NCI-H460 (cell line): ENCODE measurements around the genes CFAP107 and PRAMEF12.

RAMPAGE:
- cytosol, long total RNA, result no peak
- long total RNA, result no peak
- nucleus, long total RNA, result no peak
Measured at GRCh38 chr1:12746047-12746459, at the start of gene CFAP107. Gene CFAP107, plus strand, starts transcription at chr1:12746200.

DNA sequence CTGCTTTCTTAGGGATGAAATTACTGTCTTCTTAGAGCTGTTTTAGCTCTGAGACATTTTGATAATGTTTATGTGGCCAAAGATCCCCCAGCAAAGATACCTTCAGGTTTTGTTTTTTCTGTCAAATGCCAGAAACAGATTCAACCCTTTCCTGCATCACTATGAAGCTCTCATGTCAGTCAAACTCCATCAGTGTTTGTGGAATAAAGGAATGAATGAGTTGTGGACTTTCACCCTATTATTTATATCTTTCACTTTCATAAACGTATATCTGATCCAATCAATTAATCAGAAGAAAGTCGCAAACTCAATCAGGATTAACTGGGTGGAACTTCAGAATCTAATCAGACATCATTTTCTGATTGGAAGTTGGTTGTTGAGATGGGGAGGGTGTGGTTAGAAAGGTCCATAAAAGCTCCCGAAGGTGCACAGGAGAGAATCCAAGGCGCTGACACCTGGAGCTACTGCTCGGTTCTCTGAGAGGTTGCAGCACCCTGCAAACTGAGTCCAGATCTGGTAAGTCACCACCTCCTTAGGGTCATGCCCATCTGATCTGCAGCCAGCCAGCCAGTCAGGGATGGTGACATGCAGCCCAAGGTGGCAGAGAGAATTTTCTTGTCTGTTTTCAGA, at the start of gene PRAMEF12:
TSS of gene PRAMEF12 (plus strand) at position 438 of the 630 bp plus-strand sequence.
RAMPAGE:
- cytosol, long total RNA, result no peak
- long total RNA, result no peak
- nucleus, long total RNA, result no peak

DNA sequence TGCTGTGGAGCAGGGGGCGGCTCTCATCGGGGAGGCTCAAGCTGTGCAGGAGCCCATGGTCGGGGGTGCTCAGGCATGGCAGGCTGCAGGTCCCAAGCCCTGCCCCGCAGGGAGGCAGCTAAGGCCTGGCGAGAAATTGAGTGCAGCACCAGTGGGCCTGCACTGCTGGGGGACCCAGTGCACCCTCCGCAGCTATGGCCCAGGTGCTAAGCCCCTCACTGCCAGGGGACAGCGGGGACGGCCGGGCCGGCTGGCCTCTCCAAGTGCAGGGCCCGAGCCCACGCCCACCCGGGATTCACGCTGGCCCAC, 23.6 kb downstream of the PRAMEF20 start:
RAMPAGE:
- cytosol, long total RNA, result no peak
- long total RNA, result no peak
- nucleus, long total RNA, result no peak

DNA sequence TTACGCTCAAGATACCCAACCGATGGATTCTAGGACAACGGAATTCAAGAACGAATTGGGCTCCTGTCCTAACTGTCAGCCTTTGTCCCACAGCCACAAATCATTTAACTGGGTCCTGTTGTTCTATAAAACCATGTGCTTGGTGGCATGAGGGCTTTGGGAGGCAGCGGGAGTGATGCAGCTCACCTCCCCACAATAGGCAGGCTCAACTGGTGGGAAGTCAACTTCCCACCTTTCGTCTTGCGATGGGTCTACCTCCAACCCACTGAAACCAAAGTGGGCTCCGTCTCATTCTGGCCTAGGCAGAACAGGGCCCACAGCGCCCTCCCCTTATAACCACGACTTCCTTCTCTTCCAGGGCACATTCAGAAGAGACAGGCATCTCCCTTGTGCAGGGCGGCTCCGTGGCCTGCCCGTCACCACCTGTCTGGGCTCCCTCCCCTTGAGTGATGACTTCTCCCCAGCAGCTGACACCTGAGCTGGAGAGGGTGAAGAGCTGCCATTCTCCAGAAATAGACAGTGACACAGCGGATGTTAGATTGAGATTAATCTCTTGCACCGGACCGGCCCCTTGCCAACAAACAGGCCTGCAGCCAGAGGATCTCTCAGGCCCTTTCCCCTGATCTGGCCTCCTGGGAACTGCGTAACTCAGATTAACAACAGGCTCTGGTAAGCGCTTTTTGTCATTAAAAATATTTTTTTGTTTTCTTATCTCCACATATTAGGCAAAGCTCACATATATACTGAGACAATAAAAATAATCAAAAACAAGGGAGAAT, 26.4 kb downstream of the LRRC38 start:
RAMPAGE:
- cytosol, long total RNA, result no peak
- long total RNA, result no peak
- nucleus, long total RNA, result no peak

GRCh38 chr1:13585250-13585819, 1.7 kb downstream of the PDPN start:
RAMPAGE:
- cytosol, long total RNA, result no peak
- long total RNA, result no peak
- nucleus, long total RNA, result no peak

RAMPAGE:
- cytosol, long total RNA, result no peak
- long total RNA, result no peak
- nucleus, long total RNA, result no peak
Measured at GRCh38 chr1:13593483-13594295, 10.1 kb downstream of the PDPN start.

GRCh38 chr1:13687347-13687867, 12.6 kb upstream of the PRDM2 start:
RAMPAGE:
- cytosol, long total RNA, result no peak
- long total RNA, result no peak
- nucleus, long total RNA, result no peak

RAMPAGE:
- cytosol, long total RNA, result no peak
- long total RNA, result no peak
- nucleus, long total RNA, result no peak
Measured at GRCh38 chr1:13732888-13733703, 33.1 kb downstream of the PRDM2 start.

DNA sequence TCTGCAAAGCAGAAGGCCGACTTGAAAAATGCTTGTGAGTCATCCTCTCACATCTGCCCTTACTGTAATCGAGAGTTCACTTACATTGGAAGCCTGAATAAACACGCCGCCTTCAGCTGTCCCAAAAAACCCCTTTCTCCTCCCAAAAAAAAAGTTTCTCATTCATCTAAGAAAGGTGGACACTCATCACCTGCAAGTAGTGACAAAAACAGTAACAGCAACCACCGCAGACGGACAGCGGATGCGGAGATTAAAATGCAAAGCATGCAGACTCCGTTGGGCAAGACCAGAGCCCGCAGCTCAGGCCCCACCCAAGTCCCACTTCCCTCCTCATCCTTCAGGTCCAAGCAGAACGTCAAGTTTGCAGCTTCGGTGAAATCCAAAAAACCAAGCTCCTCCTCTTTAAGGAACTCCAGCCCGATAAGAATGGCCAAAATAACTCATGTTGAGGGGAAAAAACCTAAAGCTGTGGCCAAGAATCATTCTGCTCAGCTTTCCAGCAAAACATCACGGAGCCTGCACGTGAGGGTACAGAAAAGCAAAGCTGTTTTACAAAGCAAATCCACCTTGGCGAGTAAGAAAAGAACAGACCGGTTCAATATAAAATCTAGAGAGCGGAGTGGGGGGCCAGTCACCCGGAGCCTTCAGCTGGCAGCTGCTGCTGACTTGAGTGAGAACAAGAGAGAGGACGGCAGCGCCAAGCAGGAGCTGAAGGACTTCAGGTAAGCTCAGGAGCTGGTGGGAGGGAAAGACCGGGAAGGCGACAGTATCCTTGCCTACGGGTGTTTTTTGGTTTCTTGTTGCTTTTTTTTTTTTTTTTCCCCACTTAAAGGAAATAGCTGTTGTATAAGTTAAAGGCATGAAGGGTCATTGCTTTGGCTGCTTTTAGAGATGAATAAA, 82.4 kb downstream of the PRDM2 start:
RAMPAGE:
- cytosol, long total RNA, result no peak
- long total RNA, result no peak
- nucleus, long total RNA, result no peak

GRCh38 chr1:14300955-14301804, 297.3 kb upstream of the KAZN start:
RAMPAGE:
- cytosol, long total RNA, result no peak
- long total RNA, result no peak
- nucleus, long total RNA, result no peak

DNA sequence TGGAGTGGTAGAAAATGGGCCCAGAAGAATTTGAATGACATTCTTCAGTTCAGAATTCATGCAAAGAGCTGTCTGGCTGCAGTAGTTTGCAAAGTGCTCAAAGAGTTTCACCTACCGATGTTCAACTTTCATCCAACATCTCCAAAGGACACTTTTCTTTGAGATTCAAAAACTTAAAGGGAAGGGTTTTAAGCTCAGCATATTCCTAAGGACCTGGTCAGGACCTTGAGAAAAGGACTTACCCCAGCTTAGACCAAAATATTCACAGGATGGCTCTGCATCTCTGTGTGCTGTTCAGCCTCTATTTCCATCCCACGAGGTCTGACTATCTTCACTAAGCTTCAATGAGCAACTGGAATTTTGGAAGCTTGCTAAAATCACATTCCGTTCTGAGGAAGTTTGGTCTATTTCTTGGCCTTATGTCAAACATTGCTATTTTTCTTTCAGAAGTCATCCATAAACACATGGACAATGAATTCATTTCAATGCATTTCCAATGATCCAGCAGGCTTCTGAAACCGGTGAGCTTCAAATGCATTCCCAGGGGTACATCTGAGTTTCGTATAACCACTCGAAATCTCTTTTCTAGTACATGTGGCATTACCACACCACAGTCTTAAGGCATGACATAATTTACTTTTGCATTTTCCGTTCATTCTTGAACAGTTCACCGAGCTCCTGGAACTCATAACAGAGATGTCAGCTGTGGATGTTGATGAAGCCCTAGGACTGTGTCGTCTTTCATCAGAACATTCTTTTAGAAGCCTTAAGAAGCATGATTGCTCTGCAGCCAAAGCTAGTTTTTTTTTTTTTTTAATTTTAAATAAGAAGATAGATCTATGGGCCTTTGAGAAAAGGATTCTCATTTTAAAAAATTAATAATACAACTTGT, 294.1 kb upstream of the KAZN start:
RAMPAGE:
- cytosol, long total RNA, result no peak
- long total RNA, result no peak
- nucleus, long total RNA, result no peak

GRCh38 chr1:14522080-14522279, 76.5 kb upstream of the KAZN start:
RAMPAGE:
- cytosol, long total RNA, result no peak
- long total RNA, result no peak
- nucleus, long total RNA, result no peak

DNA sequence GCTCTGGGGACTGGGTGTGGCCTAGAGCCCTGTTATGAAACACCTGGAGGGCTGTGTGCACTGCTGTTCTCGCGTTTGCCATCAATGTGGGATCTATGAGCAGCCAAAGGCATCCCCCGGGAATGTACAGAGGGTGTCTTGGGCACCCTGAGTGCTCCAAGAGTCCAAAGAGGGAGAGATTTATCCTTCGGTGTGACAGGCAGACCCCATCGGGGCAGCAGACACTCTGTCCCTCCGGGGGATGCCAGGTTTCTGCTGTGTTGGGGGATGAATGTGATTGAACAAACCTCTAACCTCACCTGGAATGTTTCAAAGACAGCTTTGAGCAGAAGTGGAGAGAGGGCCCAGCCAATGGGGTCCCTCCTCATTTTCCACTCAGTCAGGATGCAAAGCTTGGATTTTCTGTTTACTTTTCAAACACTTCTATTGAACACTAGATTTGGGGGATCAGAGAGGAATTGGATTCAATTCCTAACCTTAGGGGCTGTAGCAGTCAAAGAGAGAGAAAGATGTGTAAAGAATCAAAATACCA, 264.7 kb downstream of the KAZN start:
RAMPAGE:
- cytosol, long total RNA, result no peak
- long total RNA, result no peak
- nucleus, long total RNA, result no peak

DNA sequence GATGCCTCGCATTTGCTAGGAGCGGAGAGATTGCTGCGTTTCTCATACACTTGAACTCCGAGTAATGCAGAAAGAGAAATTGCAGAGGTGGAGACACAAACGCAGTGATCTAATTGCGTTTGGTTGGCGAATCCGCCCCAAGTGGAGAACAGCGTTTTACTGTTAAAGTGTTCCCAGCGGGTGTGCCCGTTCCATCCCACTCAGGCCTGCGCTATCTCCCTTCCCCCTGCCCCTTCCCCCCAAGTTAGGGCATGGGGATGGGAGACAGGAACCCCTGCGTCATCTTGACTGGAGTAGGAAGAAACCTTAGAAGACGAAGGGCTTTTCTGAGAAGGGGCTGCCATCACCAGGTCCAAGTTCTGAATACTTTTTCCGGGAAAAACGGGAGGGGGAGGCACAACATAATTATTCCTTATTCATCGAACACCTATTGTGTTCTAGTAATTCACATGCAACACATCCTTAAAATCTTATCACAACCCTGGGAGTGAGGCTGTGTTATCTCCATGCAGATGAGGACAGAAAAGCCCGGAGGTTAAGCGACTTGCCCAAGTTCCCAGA, 228.5 kb upstream of the TMEM51 start:
RAMPAGE:
- cytosol, long total RNA, result no peak
- long total RNA, result no peak
- nucleus, long total RNA, result no peak

DNA sequence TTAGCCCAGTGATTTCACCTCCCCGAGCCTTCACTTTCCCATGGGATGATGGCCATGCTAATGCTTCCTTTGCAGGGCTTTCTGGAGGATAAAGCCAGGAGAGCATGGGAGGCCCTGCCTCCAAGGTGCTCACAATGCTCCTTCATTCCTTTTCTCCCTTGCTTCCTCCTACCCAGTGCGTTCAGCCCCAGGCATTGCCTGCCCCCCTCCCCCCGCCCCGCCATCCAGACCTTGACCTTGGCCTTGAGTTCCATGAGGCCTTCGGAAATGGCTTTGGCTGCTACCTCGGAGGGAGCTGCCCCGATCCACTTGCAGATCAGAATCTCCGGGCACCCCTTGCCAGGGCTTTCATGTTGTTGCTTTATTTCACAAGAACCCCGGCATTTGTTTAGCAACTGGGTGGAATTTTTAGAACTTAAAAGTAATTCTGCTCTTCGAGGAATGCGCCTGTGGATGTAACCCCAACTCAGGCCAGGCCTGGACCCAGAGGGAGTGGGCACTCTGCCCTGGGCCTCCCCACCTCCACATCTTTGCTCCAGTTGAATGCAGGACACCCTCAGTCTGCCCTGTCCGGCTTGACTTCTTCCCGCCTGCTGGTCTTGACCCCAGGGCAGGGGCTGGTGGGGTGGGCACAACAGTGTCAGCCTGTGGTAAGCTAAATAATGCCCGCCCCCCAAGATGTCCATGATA, 154.1 kb upstream of the TMEM51 start:
RAMPAGE:
- cytosol, long total RNA, result no peak
- long total RNA, result no peak
- nucleus, long total RNA, result no peak

RAMPAGE:
- cytosol, long total RNA, result no peak
- long total RNA, result no peak
- nucleus, long total RNA, result no peak
Measured at GRCh38 chr1:15007394-15008348, 145.9 kb upstream of the TMEM51 start.

GRCh38 chr1:15197636-15198403, 44.3 kb downstream of the TMEM51 start:
RAMPAGE:
- cytosol, long total RNA, result no peak
- long total RNA, result no peak
- nucleus, long total RNA, result no peak

RAMPAGE:
- cytosol, long total RNA, result no peak
- long total RNA, result no peak
- nucleus, long total RNA, result no peak
Measured at GRCh38 chr1:15213278-15213784, 33.7 kb upstream of the FHAD1 start.

DNA sequence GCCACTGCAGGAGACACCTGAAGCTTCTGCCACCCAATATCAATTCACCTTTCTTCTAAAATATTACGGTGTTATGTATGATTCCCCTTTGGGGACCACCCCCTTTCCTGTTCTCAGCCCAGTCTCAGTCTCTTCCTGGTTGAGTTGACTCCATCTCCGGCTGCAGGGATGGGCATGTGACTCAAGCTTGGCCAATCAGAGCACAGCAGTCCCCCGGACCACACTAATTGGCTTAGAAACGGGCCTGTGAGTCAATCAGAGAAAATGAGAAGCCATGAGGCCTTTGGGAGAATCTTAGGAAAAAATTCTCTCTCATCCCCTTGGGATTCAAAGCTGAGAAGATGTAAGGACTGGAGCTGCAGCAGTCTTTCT, 10.8 kb upstream of the FHAD1 start:
RAMPAGE:
- cytosol, long total RNA, result no peak
- long total RNA, result no peak
- nucleus, long total RNA, result no peak

RAMPAGE:
- cytosol, long total RNA, result no peak
- long total RNA, result no peak
- nucleus, long total RNA, result no peak
Measured at GRCh38 chr1:15279603-15279908, 32.5 kb downstream of the FHAD1 start.